HL-60 (cell line): ENCODE measurements around a stretch of chr10.

- RRBS = 3% methylated on average over 45 of the region's 82 CpGs
These were observed 717 bp downstream of the MLLT10 start for GRCh38 chr10:21534571-21535327.

- RRBS = no CpG with 5 or more reads among the region's 4 CpGs
These were observed 10.1 kb downstream of the MLLT10 start for GRCh38 chr10:21544198-21544554.

DNA sequence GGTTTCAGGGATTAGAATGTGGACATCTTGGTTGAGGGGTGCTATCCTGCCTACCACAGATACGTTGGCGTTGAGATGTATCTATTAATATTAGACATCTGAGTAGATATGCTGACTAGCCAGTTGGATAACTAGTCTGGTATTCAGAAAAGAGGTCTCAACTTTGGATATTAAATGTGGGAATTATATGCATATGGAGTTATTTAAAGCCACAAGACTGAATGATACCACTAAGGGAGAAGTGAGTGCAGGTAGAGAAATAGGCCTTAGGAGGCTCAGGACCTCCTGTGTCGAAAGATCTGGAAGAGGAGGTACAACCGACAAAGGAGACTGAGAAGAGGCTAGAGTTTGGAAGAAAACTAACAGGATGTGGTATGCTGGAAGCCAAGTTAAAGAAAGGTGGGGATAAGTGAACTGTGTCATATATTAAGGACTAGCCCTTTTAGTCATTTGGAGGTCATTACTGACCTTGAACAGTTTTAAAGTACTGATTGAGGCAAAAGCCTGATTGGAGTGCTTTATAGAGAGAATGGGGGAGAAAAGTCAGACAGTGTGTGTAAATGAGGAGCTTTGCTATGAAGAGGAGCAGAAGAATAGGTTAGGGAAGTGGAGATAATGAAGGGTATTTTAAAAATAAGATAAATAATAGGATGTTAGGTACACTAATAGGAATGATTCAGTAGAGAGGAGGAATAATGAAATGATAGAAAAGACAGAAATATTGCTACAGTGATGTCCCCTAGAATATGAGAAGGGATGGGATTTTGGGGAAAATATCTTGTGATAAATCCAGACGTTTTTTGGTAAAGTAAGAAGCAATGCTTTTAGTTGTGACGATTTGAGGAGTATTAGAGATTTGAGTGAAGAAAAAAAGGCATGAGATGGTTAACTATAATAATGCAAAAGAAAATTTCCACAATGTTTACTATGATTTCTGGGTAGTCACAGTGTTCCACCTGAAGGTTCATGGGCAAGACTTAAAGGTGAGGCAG lies 119.9 kb downstream of the MLLT10 start:
- RRBS = no CpG with 5 or more reads among the region's 6 CpGs

GRCh38 chr10:21661397-21661993 lies 127.5 kb downstream of the MLLT10 start:
- RRBS = no CpG with 5 or more reads among the region's 3 CpGs

GRCh38 chr10:21730706-21731054 lies 196.6 kb downstream of the MLLT10 start:
- RRBS = no CpG with 5 or more reads among the region's 1 CpG

GRCh38 chr10:21734978-21735641 lies 201.1 kb downstream of the MLLT10 start:
- RRBS = no CpG with 5 or more reads among the region's 9 CpGs

DNA sequence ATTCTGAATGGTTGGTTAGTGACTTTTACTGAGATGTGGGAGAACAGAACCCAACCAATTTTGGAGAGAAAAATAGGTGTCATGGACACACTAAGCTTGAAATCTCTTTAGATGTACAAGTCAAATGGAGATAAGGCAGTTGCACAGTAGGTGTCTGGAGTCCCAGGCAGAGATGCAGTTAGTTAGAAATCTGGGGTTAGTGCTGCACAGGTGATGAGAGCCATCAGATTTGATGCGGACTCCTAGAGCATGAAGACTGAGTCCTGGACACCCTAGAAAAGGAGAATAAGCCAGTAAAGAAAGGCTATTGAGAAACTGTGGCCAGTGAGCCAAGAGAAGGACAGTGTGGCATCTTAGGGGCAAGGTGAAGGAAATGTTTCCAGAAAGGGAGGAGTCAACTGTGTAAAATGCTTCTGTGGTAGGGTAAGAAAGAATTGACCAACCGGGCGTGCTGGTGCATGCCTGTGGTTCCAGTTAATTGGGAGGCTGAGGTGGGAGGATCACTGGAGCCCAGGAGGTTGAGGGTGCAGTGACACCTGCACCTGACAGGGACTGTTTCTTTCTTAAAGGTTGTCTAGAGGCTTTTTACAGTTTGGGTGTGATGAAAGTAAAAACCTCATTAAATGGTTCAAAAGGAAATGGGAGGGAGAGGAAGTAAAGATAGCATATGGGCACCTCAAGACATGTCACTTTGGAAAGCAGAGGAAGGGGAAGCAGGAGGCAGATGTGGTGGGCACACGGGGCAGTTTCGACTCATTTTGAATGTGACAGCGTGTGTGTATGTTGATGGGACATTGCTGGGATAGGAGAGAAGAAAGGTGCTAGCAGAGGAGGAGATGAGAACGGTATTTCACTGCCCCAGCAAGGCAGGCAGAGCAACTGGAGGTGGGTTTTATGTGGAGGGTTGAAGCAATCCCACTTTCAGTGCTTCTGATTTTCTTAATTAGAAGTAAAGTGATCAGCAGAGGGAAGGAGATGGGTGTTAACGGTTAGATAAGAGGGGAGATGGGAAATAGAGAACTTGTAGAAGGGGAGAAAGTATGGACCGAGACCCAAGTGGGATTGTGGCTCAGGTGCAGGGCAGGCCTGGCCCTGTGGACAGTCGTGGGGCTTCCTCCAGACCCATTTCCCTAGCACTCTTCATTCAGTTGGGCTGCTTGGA lies 203.0 kb downstream of the MLLT10 start:
- RRBS = no CpG with 5 or more reads among the region's 10 CpGs

GRCh38 chr10:21745911-21746604 lies 212.0 kb downstream of the MLLT10 start:
- RRBS = no CpG with 5 or more reads among the region's 7 CpGs

DNA sequence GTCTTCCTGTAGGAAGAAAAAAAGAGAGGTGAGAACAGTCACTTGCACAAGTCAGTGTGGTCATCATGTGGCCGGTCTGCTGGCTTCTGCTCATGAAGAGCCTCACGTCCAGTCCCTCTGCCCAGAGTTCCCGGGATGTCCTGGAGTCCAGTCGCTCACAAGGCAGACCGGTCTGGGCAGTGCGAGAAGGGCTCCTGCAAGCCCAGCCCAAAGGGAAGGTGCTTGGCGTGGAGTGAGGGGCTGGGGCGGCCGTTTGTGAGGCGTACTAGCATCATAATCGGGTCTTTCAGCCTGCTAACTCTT lies 222.7 kb downstream of the MLLT10 start:
- RRBS = 81% methylated on average over 3 of the region's 11 CpGs

DNA sequence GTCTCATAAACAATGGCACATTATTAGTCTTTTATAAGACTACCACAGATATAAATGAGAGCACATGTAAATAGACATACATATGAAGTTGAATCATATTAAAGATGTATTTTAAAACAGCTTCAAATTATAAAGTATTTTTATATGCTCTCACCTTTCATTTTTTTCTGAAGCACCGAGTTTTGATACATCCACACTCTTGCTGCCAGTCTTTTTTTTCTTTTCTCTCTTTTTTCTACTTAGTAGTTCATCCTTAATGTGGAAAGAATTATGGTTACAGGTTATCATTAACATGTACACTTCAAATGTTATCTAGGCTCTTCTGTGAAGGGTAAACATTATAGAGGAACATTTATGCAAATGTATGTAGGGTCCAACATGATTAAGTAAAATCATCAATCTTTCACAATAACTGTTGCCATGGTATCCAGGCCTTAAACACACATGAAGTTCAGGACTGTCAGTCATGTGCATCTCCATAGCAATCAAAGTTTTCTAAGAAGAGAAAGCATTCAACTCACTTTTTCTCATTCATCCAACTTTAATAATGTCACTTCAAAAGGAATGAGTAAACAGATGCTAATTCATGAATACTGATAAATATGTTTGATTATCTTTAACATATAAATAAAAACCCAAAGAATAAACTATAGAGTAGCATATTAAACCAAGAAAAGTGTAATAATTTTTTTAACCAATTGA lies 83.7 kb downstream of the DNAJC1 start:
- RRBS = no CpG with 5 or more reads among the region's 1 CpG

GRCh38 chr10:21920596-21921093 lies 82.9 kb downstream of the DNAJC1 start:
- RRBS = no CpG with 5 or more reads among the region's 4 CpGs

- RRBS = no CpG with 5 or more reads among the region's 8 CpGs
These were observed 26.7 kb downstream of the DNAJC1 start for GRCh38 chr10:21976626-21977341.

DNA sequence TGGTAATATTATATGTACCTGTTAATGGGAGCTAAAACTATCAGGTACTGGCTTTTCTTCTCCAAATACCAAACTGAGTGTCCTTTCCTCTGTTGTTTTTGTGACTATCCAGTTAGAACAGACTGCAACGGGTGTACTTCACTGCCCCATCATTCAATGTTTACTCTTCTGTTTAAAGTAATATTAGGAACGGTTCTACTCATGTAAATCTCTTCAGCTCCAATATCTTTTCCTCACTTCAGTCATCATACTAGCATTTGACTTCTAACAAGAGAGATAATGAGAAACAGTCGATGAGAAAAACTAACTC lies 13.0 kb upstream of the EBLN1 start:
- RRBS = no CpG with 5 or more reads among the region's 3 CpGs

GRCh38 chr10:22334184-22334872 lies 11.0 kb upstream of the SPAG6 start:
- RRBS = 98% methylated on average over 9 of the region's 58 CpGs

- RRBS = 6% methylated on average over 34 of the region's 95 CpGs
These were observed 130.7 kb downstream of the SPAG6 start for GRCh38 chr10:22475671-22476629.

DNA sequence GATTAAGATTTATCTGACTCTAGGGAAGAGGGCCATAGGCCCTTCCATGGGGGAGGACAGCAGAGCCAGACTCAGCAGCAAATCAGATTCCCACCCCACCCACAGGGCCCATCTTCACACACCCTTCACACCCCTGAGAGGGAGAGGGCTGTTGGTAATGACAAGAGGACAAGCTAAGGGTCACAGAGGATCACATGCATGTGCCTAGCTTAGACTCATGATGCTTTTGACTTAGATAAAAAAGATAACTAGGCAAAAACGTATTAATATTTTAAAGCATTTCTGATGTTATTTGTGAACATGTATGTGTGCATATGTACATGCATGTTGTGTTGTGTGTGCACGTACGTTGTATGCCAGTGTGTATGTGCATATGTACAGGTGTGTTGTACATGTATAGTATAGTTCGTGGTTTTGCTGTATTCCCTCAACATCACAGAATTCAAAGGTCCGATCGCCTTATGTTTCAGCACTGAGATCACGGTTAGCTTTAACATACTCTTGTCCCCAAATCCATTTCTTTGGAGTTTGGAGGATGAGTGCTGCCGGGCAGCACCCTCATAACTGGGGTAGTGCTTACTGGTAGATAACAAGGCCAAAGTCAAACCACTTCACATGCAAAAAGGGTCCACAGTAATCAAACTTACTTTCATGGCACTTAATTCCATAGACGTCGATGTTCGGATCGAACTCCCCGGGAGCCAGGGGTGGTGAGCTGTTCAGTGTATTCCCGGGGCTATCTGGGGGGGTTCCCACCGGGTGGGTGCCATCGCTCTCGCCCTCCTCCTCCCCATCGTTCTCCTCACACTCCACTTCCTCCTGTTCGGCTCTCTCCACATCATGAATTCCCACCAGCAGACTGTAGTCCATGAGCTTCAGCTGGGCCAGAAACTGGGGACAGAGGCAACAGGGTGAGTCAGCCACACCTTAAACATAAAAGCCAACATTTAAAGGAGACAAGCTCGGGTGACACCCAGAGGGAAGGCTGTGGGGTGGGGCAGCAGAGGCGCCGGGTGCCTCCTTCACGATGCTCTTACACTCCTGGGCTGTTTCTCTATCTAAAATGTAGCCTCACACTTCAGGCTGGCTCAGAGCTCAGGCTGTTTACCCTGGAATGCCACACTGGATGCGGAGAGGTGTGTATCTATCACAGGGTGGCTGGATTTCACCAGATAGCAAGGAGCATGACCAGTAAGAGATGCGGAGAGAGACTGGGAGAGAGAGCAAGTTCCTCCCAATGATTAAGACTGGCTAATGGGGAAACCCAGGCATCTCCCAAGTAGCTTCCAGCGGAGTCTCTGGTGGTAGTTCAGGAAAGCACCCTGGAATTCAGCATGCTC lies 172.8 kb downstream of the PIP4K2A start:
- RRBS = no CpG with 5 or more reads among the region's 26 CpGs

GRCh38 chr10:22569484-22570285 lies 144.7 kb downstream of the PIP4K2A start:
- RRBS = no CpG with 5 or more reads among the region's 5 CpGs

- RRBS = no CpG with 5 or more reads among the region's 12 CpGs
These were observed 122.8 kb downstream of the PIP4K2A start for GRCh38 chr10:22591470-22592038.

DNA sequence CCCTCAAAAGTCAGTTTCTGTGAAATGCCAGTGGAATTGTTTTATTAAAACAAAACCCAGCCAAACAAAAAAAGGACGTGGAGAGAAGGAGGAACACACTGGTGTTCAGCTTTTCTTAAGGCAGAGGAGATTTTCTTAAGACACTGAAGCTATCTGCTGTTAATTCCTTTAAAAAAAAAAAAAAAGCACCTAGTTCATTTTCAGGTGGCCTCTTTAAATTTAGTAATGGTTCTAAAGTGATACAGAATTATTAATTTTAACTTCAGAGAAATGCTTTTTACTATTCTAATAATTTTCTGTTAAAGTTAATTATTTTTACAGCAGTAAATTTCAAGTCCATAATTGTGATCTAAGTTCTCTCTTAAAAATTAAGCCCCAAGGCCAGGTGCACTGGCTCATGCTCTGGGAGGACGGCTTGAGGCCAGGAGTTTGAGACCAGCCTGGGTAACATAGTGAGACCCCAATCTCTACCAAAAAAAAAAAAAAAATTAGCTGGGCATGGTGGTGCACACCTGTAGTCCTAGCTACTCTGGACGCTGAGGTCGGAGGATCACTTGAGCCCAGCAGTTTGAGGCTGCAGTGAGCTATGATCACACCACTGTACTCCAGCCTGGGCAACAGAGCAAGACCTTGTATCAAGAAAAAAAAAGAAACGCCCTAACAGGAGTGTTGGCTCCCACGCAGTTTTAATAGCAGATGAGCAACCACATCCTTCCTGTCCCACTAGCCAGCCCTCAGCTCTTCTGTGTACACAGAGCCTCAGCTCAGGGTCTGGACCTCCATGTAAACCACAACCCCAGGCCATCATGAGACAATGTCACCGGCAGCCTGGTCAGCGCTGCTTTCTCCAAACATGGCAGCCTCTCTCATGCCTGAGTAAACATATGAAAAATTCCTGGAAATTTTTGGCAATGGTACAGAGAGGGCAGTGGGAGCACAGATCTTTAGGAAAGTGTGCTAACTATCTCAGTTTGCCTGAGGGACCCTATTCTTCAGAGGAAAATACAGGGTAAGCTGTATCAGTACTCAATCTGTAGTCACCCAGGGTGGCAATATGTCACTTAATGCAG lies 108.4 kb downstream of the PIP4K2A start:
- RRBS = no CpG with 5 or more reads among the region's 8 CpGs

- RRBS = no CpG with 5 or more reads among the region's 4 CpGs
These were observed 84.6 kb downstream of the PIP4K2A start for GRCh38 chr10:22629778-22630209.